Hair follicle dermal papilla cell (primary cell): ENCODE measurements around the genes HOXB3, HOXB6 and B4GALNT2.

DNA sequence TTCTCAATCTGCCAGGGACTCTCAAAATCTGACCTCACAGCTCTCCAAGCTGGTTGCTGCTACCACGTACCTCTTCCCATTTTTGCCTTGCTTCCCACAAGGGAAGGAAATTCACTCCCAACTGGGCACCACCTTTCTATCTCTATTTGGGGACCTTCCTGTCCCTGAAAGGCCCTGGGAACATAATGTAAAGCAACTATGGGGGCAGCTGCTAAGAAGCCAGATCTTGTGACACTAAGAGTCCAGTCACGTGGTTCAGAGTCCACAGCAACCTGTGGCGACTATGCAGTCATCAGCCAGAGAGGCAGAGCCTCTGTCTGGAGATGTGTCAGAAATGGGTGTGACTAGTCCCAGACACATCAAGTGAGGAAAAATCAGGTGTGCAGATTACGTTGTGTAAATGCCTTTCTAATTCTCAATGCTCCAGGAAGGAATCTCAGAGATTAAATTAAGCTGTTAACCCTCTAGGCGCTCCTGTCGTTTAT, 26.5 kb upstream of the SKAP1 start:
- CAGE, long polyA plus RNA: no peak

GRCh38 chr17:48472393-48472732, 42.3 kb upstream of the SKAP1 start:
- CAGE, long polyA plus RNA: no peak

- CAGE, long polyA plus RNA: no peak
Observed at GRCh38 chr17:48498002-48498680, 32.7 kb downstream of the HOXB1 start.

DNA sequence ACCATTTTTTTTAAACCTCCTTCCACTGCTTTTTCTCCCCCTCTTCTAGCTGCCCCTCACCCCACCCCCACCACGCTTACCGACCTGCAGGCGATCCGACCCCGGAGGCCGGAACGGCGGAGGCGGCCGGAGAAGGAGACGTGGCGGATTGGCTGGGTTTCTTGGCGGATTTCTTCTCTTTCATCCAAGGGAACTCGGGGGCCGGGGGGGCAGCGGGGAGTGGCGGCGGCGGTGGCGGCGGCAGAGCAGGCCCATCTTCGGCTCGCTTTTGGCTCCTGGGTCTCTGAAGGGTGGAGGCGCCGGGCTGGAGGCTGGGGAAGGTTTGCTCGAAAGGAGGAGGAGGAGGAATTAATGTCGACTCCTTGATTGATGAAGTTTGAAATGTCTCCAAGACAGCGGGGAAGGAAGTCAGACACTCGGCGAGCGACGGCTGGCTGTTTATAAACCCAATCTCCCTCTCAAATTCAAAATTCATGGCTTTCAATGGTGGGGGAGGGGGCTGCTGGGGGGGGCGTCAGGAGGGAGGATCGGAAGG, 405 bp downstream of the HOXB2 start:
- CAGE, long polyA plus RNA: no peak

DNA sequence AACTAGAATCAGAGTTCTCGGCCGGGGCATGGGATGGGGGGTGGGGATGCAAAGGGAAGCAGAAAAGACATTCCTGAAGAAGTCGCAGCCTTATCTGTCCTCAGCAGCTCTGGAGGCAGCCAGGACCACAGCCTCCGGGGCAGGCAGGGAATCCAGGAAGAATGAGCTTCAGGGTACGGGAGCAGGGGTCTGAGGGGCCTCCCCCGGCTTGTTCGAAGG, 7.9 kb downstream of the HOXB4 start:
- CAGE, long polyA plus RNA: no peak

DNA sequence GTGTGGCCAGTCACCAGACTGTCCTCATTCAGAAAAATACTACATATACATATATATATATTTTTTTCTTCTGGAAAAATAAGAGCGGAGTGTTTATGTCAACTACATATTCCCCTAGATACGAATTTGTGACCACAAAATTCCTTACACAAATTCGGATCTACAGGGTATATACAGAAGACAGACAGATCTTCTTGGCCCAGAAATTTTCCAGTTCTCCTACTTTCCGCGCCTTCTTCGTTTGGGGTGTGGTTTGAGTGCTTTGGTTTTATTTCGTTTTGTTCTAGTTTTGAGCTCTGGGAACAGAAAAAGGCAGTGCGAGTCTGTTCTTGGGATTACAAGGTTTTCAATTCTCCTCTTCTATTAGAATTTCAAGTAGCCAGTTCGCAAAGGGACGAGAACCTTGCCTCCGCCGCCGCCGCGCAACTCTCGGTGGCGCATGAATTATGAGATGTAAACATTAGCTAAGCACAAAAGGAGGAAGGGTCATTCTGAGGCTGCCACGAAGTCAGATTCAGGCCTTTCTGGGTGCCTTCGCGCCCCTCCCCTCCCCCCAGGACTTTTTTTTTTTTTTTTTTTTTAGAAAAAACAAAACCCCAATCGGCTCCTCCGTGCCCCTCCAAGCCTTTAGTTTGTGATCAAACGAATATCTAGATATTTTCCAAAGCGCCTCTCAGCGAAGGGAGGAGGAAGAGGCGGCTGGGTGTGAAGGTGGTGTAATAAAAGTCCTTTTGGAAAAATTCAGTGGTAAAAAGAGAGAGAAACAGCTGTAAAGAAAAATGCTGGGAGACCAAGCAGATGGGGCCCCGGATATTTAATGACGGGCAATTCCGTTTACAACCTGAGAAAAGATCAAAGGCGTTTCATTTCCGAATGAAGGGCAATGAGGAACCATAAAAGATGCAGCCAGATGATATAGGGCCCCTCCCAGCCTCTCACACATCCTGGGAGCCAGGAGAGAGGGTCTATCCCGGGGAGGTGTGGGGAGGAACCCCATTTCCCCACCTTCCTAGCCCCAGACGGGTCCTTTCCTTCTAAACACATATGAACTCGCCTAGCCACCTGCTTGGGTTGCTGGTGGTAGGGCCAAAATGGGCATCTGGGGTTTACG, 2.0 kb upstream of the HOXB4 start:
- CAGE, long polyA plus RNA: no peak

GRCh38 chr17:48587421-48588204, 2.4 kb downstream of the HOXB3 start:
- CAGE, long polyA plus RNA: no peak

- CAGE, long polyA plus RNA: no peak
Observed at GRCh38 chr17:48589974-48590798, at the start of gene HOXB3. TSS of gene HOXB3 (minus strand) at chr17:48590241.

- CAGE, long polyA plus RNA: no peak
Observed at GRCh38 chr17:48604178-48605356, at the start of gene HOXB6. TSS of gene HOXB6 (minus strand) at chr17:48604986.

DNA sequence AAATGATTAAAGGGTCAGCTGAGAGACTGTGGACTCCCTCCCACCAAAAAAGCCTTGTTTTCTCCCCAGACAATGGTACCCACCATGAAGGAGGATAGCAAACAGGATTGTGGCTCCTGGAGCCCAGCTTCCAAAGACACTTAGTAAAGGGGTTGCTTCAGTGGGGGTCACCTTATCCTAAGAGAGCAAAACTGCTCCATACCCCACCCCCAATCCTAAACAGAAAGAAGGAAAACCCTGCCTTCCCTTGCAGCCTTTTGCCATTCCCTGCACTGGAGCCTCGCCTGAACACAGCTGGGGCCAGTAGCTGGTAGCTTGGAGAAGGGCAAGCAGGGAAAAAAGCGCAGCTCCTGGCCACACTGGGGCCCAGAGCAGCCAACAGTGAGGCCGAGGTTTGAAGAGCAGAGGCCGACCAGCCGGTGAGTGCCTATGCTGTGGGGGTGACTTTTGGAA, 3.1 kb upstream of the HOXB9 start:
- CAGE, long polyA plus RNA: no peak

- CAGE, long polyA plus RNA: no peak
Observed at GRCh38 chr17:48643256-48643716, 17.1 kb upstream of the HOXB9 start.

GRCh38 chr17:48671594-48672104, 45.5 kb upstream of the HOXB9 start:
- CAGE, long polyA plus RNA: no peak

- CAGE, long polyA plus RNA: no peak
Observed at GRCh38 chr17:48726467-48727285, 1.9 kb downstream of the HOXB13 start.

- CAGE, long polyA plus RNA: no peak
Observed at GRCh38 chr17:48734032-48734958, 5.7 kb upstream of the HOXB13 start.

DNA sequence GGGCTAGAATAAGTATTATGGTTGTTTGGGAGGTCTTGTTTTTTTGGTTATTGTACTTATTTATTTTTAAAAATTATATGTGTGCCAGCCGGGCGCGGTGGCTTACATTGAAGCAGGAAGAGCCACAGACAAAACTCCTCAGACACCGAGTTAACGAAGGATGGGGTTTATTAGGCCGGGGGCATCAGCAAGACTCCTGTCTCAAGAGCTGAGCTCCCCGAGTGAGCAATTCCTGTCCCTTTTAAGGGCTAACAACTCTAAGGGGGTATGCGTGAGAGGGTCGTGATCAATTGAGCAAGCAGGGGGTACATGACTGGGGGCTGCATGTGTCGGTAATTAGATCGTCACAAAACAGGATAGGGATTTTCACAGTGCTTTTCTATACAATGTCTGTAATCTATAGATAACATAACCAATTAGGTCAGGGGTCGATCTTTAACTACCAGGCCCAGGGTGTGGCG, 7.1 kb downstream of the CALCOCO2 start:
- CAGE, long polyA plus RNA: no peak

GRCh38 chr17:48869171-48869757, 23.3 kb upstream of the ATP5MC1 start:
- CAGE, long polyA plus RNA: no peak

- CAGE, long polyA plus RNA: no peak
Observed at GRCh38 chr17:48870154-48870674, 22.4 kb upstream of the ATP5MC1 start.

DNA sequence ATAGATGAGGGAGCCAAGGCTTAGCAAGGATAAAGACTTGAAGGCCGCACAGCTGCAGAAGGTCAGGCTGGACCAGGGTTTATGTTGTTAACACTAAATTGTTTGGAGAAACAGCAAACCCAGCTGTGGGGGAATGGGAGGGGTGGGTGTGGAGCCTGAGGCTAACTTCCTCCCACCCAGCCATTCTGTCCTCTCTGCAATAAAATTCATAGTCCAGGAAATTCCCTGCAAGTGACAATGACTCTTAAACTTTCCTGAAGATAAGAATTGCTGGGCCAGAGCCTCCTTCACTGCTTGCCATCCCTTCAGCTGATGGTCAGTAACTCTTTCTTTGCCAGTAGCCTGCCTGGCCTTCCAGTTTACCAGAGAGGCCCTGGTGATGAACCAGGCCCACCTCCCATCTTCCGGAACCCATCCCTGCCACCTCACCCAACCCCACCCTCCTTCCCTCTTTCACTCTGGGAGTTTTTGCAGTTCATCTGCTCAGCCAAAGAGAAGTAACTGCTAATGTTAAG, 19.3 kb upstream of the ATP5MC1 start:
- CAGE, long polyA plus RNA: no peak

- CAGE, long polyA plus RNA: no peak
Observed at GRCh38 chr17:48998158-48998489, 939 bp downstream of the IGF2BP1 start.

GRCh38 chr17:49132506-49133524, at the start of gene B4GALNT2:
TSS of gene B4GALNT2 (plus strand) at chr17:49132769.
- CAGE, long polyA plus RNA: no peak